Uterus (tissue), 7 donors: Measurements from ENCODE around the gene COBL.

DNA sequence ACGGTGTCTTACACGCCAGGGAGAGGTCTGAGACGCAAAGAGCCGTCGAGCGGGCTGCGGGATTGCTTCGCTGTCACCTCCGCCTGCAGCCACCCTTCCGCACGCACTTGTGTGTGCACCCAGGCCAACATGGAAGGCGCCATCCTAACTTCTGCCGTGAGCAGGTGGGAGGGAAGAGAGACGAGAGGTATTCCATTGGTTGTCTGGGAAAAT, 1.3 kb upstream of the IKZF1 start:
- PRO-cap, 4 experiments = no peak in any of the 4 experiments
- RAMPAGE, long total RNA, 2 experiments = no peak in any of the 2 experiments
- RRBS = no CpG with 5 or more reads among the region's 14 CpGs

GRCh38 chr7:50316955-50317766, 12.6 kb downstream of the IKZF1 start:
- PRO-cap, 4 experiments = peak in 1 of 4 experiments; most common minus-strand start chr7:50317567 (in 1)
- RAMPAGE, long total RNA, 2 experiments = no peak in any of the 2 experiments
- RRBS = no CpG with 5 or more reads among the region's 8 CpGs

DNA sequence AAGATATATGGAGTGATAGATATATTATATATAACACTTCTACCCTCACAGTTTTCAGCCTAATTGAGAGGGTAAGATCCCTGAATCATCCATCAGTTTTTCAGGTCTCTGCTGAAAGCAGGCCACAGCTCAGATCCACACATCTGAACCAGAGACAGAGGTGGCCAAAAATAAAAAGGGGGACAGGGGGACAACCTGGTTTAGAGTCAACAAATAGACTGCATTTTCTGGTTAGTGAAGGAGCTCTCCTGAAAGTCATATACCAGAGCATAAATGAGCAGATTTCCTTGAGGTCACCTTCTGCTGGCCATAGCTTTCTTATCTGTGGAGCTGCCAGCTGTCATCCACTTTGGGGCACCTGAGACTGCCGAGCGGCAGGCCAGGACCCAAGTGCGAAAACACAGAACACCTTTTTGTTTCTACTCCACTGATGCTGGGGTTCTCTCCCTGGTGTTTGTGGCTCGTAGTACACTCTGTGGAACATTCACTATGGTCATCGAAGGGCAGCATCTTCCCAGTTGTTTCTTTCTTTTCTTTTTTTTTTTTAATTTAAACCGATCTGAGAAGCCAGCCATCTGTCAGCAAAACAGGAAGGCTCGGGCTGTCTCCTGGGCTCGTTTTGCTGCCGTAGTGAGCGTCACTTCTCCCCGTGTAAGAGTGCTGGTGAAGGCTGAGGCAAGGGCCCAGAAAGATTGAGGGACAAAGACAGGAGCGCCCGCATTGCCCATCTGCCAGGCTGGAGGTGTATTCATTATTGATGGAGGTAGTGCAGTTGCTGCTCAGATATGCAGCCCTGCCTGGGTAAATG, 13.5 kb downstream of the IKZF1 start:
- PRO-cap, 4 experiments = no peak in any of the 4 experiments
- RAMPAGE, long total RNA, 2 experiments = no peak in any of the 2 experiments
- RRBS = no CpG with 5 or more reads among the region's 13 CpGs

GRCh38 chr7:50321320-50322708, 17.3 kb downstream of the IKZF1 start:
- PRO-cap, 4 experiments = no peak in any of the 4 experiments
- RAMPAGE, long total RNA, 2 experiments = no peak in any of the 2 experiments
- RRBS = no CpG with 5 or more reads among the region's 12 CpGs

- PRO-cap, 4 experiments = no peak in any of the 4 experiments
- RAMPAGE, long total RNA, 2 experiments = no peak in any of the 2 experiments
- RRBS = no CpG with 5 or more reads among the region's 14 CpGs
Observed at GRCh38 chr7:50347453-50348167, 43.1 kb downstream of the IKZF1 start.

- PRO-cap, 4 experiments = no peak in any of the 4 experiments
- RAMPAGE, long total RNA, 2 experiments = no peak in any of the 2 experiments
- RRBS = no CpG with 5 or more reads among the region's 17 CpGs
Observed at GRCh38 chr7:50405292-50406312, 44.5 kb downstream of the FIGNL1 start.

DNA sequence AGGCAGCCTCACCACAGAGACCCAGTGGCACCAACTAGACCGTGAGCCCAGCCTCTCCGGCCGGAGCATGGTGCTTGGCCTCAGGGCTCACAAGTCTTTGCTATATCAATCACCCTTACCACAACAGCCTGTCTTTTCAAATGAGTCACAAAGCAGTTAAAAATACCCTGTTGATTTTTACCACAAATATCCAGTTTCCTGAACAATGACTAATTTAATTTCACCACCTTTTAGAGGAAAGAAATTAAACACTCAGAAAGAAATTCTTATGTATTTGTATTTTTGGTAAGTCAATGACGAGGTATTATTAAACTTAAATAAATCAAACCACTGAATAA, 99.5 kb upstream of the DDC start:
- PRO-cap, 4 experiments = no peak in any of the 4 experiments
- RAMPAGE, long total RNA, 2 experiments = no peak in any of the 2 experiments
- RRBS = 10% methylated on average over 2 of the region's 4 CpGs

GRCh38 chr7:50733419-50733994, 49.2 kb downstream of the GRB10 start:
- PRO-cap, 4 experiments = no peak in any of the 4 experiments
- RAMPAGE, long total RNA, 2 experiments = start-site peak on the minus strand in 1 of 2 experiments, at chr7:50733486-50733624 at its widest, 5 reads per replicate
- RRBS = no CpG with 5 or more reads among the region's 6 CpGs

DNA sequence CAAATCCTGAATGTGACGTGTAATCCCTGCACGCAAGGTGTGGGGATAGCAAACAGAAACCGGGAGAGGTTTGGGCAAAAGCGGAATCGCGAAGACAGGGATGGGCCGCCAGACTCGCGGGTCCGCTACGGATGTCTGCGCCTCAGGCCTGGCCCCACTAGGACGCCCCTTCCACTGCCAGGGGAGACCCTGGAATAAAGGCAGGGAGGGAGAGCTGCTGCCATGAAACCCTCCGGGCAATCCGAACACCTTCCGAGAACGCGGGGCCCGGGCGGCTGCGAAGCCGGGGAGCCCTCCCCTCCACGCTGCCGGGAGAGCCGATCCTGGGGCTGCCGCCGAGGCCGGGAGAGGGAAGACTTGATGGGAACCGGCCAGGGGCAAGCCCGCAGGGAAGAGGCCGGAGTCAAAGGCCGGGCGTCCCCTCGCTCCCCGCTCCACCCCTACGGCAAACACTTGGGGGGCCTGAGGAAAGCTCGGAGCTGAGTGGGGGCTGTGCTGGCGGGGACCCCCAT, 752 bp downstream of the COBL start:
- PRO-cap, 4 experiments = peak in 1 of 4 experiments; most common plus-strand start position 77 of the sequence (in 1)
- RAMPAGE, long total RNA, 2 experiments = no peak in any of the 2 experiments
- RRBS = 0% methylated on average over 4 of the region's 38 CpGs

DNA sequence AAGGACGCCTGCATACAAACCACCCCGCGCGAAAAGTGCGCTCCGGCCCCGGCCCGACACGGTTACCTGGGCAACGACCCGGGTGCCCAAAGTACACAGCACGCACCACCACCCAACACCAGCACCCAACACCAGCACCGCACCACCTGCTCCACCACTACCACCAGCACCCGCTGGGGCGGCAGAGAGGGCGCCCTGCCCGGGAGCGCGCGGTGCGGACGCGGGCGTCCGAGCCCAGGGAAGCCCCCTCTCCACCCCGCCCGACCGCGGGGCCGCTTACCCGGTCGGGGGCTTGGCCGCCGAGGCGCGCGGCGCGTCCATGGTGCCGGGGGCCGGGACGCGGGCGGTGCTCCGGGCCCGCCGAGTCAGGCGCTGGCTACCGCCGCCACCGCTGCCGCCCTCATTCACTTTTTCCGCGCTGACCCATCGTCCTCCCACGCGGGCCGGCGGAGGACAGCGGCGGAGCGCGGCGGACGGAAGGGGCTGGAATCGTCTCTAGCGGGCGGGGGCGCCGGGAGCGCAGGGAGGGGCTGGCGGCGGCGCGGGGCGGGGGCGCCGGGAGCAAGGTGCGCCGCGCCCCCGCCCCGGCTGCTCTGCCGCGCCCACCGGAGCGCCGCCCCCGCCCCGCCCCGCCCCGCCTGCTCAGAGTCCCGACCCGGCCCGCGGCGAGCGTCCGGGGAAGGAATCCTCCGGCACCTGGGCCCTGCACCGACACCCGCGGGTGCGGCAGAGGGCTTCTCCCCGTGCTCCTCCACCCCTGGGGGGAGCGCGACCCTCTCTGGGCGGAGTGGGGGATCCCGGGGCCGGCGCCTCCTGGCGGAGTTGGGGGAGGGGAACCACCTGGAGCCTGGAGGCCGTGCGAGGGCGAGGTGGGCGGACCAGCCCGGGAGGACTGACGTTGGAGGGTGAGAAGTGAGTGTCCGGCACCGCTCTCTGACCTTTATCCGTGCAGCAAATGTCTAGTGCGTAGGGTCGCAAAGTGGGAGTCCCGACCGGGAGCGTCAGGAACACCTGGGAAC, at the start of gene COBL:
Gene COBL, minus strand, starts transcription at position 497 of the 1,019 bp plus-strand sequence.
- PRO-cap, 4 experiments = peak in 2 of 4 experiments; most common plus-strand start position 688 of the sequence (in 2); most common minus-strand start position 497 of the sequence (in 2)
- RAMPAGE, long total RNA, 2 experiments = no peak in any of the 2 experiments
- RRBS = 3% methylated on average over 90 of the region's 126 CpGs

DNA sequence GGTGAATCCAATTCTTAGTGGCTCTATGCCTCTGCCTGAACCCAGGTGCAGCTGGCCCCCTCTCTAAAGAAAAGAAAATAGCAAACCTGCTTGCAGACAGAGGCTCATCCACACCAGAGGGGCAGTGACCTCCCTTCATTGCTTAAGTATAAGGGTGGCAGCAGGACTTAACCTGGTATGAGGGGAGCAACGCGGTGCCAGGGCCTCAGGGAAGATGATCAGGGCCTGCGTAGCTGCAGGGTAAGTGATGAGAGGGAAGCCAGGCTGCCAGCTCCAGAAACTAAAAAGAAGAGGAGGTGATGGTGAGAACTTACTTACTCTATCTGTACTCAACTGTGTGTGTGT, 10.9 kb upstream of the COBL start:
- PRO-cap, 4 experiments = no peak in any of the 4 experiments
- RAMPAGE, long total RNA, 2 experiments = no peak in any of the 2 experiments
- RRBS = no CpG with 5 or more reads among the region's 3 CpGs

- PRO-cap, 4 experiments = no peak in any of the 4 experiments
- RAMPAGE, long total RNA, 2 experiments = no peak in any of the 2 experiments
- RRBS = no CpG with 5 or more reads among the region's 8 CpGs
Observed at GRCh38 chr7:51606905-51607167, 290.2 kb upstream of the COBL start.

DNA sequence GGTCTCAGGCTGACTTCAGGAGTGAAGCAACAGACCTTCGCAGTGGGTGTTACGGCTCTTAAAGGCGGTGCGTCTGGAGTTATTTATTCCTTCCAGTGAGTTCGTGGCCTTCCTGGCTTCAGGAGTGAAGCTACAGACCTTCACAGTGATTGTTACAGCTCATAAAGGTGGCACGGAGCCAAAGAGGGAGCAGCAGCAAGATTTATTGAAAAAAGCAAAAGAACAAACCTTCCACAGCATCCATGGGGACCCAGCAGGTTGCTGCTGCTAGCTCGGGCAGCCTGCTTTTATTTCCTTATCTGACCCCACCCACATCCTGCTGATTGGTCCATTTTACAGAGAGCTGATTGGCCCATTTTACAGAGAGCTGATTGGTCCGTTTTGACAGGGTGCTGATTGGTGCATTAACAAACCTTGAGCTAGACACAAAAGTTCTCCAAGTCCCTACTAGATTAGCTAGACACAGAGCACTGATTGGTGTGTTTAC, 605.0 kb upstream of the POM121L12 start:
- PRO-cap, 4 experiments = no peak in any of the 4 experiments
- RAMPAGE, long total RNA, 2 experiments = no peak in any of the 2 experiments
- RRBS = no CpG with 5 or more reads among the region's 8 CpGs

- PRO-cap, 4 experiments = no peak in any of the 4 experiments
- RAMPAGE, long total RNA, 2 experiments = no peak in any of the 2 experiments
- RRBS = no CpG with 5 or more reads among the region's 5 CpGs
Observed at GRCh38 chr7:53017546-53017885, 17.9 kb upstream of the POM121L12 start.

DNA sequence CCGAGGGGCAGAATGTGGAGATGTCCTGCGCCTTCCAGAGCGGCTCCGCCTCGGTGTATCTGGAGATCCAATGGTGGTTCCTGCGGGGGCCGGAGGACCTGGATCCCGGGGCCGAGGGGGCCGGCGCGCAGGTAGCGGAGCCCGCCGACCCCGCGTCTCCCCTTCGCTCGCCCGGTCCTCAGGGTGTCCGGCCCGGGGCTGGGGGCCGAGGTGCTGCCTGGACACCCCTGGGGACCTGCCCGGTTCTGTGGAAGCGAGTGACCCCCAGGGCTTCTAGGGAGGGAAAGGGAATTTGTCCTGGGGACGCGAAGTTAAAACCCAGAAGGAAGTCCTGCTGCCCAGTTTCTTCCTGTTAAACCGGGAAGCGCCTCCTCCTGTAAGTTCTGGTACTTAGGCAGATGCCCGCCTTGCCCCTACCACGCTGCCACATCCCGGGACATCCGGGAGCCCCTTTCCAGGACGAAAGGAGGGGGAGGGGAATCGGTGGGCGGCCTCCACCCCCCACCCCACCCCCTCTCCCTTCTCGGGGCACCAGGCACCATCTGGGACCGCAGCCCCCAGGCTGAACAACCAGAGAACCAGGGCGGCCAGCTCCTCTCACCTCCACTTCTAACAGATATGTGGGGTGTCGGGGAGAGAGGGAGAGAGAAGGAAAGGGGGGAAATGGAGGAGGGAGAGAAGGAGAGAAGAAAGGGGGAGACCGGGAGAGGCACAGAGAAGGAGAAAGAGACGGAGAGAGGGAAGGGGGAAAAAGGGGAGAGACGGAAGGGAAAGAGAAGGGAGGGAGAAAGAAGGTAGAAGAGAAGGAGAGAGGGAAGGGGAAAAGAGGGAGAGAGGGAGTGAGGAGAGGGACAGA, 2.7 kb downstream of the VSTM2A start:
- PRO-cap, 4 experiments = no peak in any of the 4 experiments
- RAMPAGE, long total RNA, 2 experiments = no peak in any of the 2 experiments
- RRBS = 3% methylated on average over 20 of the region's 43 CpGs

GRCh38 chr7:54546193-54547315, 4.4 kb downstream of the VSTM2A start:
- PRO-cap, 4 experiments = no peak in any of the 4 experiments
- RAMPAGE, long total RNA, 2 experiments = no peak in any of the 2 experiments
- RRBS = 3% methylated on average over 42 of the region's 94 CpGs

DNA sequence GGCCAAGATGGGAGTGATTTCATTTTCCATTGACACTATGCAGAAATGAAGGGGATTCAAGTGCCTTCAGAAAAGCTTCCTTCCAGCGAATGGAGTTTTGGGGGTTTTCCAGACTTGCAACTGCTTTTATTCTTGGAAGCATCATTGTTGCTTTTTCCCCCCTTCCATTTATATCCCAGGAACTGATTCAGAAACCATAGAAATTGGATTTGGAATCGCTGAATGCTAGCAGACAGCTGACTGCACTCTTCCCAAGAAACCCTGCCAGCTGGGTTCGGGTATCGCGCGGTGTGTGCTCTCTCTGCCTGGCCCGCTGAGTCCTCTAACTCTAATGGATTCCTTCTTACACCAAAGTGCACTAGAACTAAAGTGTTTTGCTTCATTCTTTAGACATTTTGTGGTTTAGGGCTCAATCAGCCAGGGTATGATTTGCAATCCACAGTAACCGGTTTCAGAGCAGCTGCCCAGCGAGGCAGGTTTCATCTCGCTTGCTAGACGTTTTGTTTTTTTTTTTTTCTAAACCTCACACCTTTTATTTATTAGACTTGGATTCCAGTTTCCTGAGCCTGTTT, 92.1 kb downstream of the EGFR start:
- PRO-cap, 4 experiments = no peak in any of the 4 experiments
- RAMPAGE, long total RNA, 2 experiments = no peak in any of the 2 experiments
- RRBS = no CpG with 5 or more reads among the region's 11 CpGs

GRCh38 chr7:55120680-55121429, 102.0 kb downstream of the EGFR start:
- PRO-cap, 4 experiments = peak in 2 of 4 experiments; most common plus-strand start chr7:55121129 (in 2); most common minus-strand start chr7:55120978 (in 1)
- RAMPAGE, long total RNA, 2 experiments = no peak in any of the 2 experiments
- RRBS = no CpG with 5 or more reads among the region's 7 CpGs

DNA sequence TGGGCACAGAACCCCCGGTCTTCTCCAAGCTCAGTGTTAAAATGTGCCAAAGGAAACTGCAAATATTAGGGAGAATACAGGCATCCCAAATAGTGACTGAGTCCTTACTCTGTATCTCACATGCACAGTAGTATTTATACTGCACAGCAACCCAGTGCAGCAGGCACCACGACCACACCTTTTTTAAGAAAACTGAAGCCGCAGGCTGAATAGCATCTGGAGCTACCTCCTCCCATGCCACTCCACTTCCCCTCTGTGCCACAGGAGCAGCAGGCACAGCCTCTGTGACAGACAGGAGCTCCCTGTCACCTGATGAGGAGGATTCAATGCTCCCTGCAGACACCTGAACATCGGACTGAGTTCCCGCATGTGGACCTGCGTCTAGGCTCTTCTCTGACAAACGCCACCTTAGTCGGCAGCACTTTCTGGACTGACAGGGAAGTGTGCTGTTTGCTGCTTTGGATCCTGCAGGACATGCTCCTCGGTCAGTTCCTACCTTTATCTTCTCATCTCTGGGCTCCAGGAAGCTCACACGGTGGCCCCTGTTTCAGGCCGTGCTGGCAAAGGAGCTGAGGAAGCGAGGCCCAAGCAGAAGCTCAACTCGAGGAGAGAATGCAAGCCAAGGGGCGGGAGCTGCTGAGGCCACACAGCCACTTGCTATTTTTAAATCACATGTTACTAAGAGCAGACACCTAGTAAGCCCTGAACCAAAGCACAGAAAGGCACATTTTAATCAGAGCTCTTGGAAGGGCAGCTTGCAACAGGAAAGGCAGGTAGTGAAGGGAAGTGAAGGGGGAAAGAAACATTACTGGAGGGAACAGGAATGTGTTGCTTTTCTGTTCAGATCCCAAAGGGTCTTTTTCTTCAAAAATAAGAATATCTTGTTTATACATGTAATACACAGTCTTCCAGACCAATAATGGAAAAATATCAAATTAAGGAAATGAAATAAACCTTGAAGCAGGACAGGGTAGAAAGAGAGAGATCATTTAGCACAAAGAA, 56.6 kb downstream of the VOPP1 start:
- PRO-cap, 4 experiments = no peak in any of the 4 experiments
- RAMPAGE, long total RNA, 2 experiments = no peak in any of the 2 experiments
- RRBS = no CpG with 5 or more reads among the region's 14 CpGs

DNA sequence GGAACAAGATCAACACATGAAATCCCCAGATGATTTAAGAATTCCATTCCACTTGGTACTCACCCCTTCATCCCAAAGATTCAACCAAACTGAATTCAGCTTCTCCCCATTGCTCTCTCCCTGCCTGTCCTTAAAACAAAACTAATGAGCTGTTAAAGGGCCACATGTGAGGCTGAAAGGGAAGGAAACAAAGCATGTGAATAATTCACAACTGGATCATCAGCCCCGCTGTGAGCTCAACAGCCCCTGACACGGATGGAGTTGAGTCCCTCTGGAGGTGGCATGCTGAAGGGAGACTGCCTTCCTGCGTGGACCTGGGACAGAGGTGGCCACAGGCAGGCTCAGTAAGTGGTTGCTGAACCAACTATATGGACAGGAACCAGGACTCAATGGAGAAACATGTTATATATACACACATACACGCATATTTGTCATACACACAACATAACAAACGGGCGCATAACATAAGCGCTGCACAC, 32.8 kb downstream of the VOPP1 start:
- PRO-cap, 4 experiments = no peak in any of the 4 experiments
- RAMPAGE, long total RNA, 2 experiments = no peak in any of the 2 experiments
- RRBS = no CpG with 5 or more reads among the region's 7 CpGs